AG10803 (cell line): ENCODE measurements around the genes OLIG1, IFNAR1 and ITSN1.

GRCh38 chr21:31874723-31875660 is 2.2 kb downstream of the HUNK start:
- RRBS: no CpG with 5 or more reads among the region's 31 CpGs

DNA sequence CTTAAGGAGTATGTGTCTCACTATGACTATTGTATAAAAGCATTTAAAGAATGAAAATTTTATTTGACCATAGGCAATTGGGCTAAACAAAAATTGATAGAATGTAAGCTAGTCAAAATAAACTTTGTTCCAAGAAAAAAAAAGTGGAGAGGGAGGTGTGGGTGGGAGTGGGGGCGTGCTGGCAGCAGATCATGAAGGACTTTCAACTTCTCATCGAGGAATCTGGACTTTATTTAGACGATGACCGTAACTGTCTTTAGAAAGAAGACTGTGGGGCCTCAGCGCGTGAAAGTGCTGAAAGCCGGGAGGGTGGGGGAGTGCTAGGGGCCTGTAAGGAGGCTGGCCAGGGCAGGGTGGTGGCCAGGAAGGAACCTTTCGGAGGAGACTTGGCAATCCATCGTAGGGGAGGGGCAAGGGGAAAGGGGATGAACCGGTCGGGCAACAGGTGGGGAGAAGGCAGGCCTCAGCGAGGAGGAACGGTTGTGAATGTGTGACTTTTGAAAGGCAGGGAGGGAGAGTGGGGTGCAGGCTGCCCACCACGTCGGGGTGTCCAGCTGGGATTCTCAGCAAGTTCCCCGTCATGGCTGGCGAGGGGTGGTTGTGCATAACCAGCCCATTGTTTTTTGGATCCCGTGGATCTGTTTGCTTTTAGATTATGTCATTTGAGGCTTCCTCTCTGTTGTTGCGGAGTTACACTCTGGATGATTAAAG is 35.4 kb downstream of the HUNK start:
- RRBS: no CpG with 5 or more reads among the region's 19 CpGs

DNA sequence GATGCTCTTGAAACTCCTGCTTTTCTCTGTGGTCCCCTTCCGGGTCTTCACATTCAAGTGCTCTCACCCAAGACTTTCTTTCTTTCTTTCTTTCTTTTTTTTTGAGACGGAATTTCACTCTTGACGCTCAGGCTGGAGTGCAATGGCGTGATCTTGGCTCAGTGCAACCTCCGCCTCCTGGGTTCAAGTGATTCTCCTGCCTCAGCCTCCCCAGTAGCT is 85.3 kb downstream of the HUNK start:
- RRBS: no CpG with 5 or more reads among the region's 5 CpGs

DNA sequence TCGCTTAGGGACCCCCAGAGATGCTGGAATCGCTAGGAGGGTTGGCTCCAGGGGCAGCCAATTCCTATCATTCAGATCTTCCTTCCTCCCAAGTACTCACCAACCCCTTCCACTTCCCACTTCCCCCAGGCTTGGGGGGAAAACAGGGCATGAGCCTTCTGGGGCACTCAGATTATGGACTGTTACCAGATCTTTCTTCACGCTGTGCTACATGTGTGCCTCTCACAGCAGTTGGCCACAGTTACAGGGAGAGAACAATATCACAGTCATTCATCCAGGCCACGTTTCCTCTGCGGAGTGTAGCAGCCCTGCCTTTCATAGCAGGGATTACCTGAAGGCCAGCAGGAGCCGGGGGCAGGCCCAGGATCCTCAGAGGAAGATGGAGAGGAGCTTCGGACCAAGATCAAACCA is 126.5 kb downstream of the HUNK start:
- RRBS: no CpG with 5 or more reads among the region's 7 CpGs

DNA sequence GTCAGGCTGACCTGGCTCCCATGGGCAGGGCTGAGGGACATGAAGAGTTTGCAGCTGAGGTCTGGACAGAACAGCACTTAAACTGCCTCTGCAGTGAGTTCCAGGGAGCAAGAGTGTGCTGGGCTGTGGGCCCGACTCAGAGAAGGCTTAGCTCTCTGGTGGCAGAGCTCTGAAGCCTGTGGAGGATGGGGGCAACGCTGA is 42.4 kb downstream of the URB1 start:
- RRBS: no CpG with 5 or more reads among the region's 2 CpGs

- RRBS: 34% methylated on average over 2 of the region's 8 CpGs
Measured at GRCh38 chr21:32359609-32360103, 33.2 kb downstream of the URB1 start.

DNA sequence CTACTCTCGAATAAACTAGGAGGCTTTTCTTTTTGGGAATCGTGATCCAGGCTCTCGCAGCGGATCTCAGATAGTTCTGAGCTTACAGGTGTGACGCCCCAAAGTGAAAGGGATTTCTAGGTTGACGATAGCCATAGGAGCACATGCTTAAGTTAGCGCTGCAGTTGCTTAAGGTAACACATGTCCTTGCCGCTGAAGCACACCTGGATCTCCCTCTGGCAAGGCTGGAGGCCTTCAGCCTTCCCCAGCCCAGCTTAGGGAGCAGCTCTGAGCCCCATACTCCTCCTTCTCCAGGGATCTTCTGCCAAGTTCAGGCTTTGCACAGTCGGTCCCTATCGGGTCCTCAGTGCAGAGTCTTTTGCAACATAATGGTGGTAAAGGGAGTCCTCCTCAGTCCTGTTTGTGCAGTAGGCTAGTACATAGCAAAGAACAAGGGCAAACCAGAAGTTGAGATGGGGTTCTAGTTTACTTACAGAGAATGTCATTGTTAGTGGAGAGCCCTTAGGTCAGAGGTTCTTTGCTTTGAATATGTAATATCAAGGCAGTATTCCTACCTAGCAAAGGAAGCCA is 1.2 kb downstream of the EVA1C start:
- RRBS: no CpG with 5 or more reads among the region's 10 CpGs

GRCh38 chr21:32494783-32495851 is 82.6 kb downstream of the EVA1C start:
- RRBS: no CpG with 5 or more reads among the region's 13 CpGs

DNA sequence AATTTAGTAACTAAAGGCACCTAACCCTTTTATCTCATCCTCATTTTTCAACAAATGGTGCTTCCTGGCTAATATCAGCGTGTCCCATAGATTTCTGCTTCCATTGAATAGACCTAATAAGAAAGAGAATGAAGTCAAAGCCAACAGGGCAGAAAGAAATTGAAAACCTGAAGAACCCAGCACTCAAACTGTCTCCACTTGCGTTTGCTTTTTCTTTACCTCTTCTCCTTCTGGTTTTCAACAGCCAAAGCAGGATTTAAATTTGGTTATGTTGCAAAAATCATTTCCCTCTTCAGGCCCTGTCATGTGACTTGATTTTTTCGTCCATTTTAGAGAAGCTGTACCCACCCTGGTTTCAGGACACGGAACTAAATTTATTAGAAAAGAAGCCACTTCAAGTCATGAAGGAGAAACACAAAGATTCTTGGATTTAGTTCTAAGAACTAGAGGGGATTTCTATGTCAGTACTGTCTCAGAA is 965 bp upstream of the SYNJ1 start:
- RRBS: no CpG with 5 or more reads among the region's 4 CpGs

- RRBS: 3% methylated on average over 45 of the region's 122 CpGs
Measured at GRCh38 chr21:33069755-33070902, at the start of gene OLIG1. Gene OLIG1, plus strand, starts transcription at chr21:33070141.

DNA sequence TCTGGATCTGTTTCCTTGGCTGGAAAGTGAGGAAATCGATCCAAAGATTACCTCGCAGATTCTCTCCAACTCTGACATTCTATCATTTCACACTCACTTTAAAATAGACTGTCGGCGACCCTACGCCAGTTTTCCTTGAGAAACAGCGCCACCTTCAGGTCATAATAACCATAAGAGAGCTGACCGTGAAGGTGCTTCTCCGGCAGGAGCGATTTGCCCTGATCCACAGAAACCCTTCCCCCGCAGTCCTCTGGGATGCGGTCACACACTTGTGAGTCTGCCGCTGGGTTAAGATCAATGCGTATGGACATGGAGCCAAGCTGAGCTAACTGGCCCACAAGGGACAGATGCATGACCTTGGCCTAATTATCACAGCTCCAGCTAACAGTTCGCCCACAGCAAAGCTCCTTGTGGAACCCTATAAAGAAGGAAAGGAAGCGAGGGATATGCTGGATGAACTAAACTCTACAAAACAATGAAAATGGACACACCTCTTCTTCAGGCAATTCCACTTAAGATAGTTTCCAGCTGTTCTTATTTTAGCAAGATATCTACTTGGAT is 32.8 kb upstream of the IFNAR2 start:
- RRBS: no CpG with 5 or more reads among the region's 15 CpGs

DNA sequence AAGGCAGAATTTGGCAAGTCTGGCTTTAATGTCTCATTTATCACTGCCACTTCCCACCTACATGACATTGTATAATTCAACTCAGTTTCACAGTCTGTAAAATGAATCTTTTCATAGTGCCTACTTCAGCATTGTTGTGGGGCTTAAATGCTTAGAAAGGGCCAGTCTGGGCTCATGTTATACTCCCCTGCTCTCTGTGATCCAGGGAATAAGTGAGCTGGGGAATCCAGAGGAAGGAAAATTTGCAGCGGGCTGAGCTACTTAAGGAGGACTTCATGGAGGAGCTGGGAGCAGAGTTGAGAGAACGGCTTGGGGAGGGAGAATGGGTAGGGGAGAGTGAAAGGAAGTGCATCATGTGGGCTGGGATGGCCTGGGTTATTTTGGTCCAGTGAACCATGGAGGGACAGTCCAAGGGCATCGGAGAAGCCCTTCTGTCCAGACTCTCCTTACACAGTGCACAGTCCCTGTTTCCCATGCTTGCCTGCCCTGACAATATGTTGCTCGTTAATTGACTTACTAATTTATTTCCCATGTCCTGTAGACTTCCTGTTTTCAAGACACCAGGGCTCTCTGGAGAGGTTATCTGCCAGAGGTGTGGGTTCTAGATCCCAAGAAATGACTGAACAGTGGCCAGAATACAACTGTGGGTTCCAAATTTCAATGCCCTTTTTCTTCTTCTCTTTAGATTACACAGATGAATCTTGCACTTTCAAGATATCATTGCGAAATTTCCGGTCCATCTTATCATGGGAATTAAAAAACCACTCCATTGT is 14.7 kb downstream of the IFNAR2 start:
- RRBS: no CpG with 5 or more reads among the region's 6 CpGs

- RRBS: no CpG with 5 or more reads among the region's 1 CpG
Measured at GRCh38 chr21:33265223-33265600, 955 bp upstream of the IL10RB start.

- RRBS: no CpG with 5 or more reads among the region's 86 CpGs
Measured at GRCh38 chr21:33323946-33325144, at the start of gene IFNAR1. Gene IFNAR1, plus strand, starts transcription at chr21:33324970.

GRCh38 chr21:33332046-33332518 is 7.3 kb downstream of the IFNAR1 start:
- RRBS: no CpG with 5 or more reads among the region's 1 CpG

GRCh38 chr21:33364181-33364799 is 38.9 kb upstream of the IFNGR2 start:
- RRBS: no CpG with 5 or more reads among the region's 9 CpGs

GRCh38 chr21:33382316-33382665 is 20.9 kb upstream of the IFNGR2 start:
- RRBS: no CpG with 5 or more reads among the region's 4 CpGs

GRCh38 chr21:33642077-33643094 is at the start of gene ITSN1:
Gene ITSN1, plus strand, starts transcription at chr21:33642501.
- RRBS: 1% methylated on average over 26 of the region's 100 CpGs

- RRBS: no CpG with 5 or more reads among the region's 7 CpGs
Measured at GRCh38 chr21:33716078-33716569, 73.8 kb downstream of the ITSN1 start.

DNA sequence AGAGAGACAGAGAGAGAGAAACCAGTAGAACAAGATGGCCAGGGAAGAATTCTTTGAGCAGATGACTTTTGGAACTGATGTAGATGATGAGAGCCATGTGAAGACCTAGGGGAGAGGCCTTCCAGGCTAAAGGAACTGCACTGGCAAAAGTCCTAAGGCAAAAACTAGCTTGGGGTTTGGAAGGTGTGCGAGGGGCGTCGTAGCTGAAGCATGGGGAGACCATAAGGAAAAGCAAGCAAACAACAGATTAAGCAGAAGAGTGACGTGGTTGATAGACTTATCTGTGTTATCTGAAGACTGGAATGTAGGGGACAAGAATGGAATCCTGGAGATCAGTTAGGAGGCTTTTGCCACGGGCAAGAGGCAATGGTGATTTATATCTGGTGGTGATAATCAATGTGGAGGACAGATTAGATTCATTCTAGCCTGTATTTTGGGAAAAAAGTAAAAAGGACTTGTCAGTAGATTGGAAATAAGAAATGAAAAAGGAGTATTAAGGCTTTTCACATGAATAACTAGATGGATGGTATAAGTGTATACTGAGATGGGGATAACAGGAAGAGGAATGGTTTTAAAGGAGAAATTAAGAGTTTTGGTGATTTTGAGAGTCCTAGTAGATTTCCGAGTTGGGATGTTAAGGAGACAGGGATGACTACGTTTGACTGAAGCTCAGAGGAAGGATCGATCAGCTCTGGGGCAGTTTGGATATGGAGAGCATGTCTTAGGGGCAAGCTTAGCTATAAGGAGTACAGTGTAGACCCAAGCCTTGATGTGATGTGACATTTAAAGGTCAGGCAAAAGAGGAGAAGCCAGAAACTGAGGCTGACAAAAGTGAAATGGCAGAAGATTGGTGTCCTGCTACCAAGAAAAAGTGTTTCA is 97.5 kb downstream of the ITSN1 start:
- RRBS: no CpG with 5 or more reads among the region's 8 CpGs